Measurements from ENCODE around the genes NEMF and ATL1.

DNA sequence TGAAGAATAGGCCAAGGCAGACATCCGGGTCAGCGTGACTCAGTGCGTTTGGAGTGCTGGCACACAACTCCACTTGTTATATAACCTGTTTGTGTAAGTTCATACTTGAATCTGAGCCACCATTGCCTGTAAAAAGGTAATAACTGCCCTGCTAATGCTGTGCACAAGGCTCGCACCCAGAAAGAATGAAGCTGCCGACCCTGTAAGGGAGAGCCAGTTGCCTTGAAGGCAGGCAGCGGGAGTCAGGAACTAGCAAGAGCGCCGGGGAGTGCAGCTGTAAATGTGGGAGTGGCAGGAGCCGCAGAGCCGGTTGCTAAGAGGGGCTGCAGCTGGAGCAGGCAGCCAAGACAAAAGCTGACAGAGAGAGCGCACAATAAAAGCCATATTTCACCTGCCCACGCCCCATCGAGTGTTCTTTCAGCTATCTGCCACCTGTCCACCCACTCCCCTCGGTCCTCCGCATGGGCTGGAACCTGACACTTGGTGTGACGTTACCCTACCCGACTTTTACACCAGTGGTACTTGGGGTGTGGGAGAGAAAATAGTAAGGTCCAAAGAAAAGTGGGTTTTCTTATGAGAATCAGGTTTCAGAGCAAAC is 638.7 kb upstream of the MIS18BP1 start:
- RRBS, result no CpG with 5 or more reads among the region's 17 CpGs

- RRBS, result no CpG with 5 or more reads among the region's 33 CpGs
These were observed 225.8 kb upstream of the MDGA2 start for GRCh38 chr14:47900959-47901824.

GRCh38 chr14:48333694-48333893 is 658.2 kb upstream of the MDGA2 start:
- RRBS, result no CpG with 5 or more reads among the region's 1 CpG

GRCh38 chr14:48734346-48734873 is 851.8 kb downstream of the RPS29 start:
- RRBS, result no CpG with 5 or more reads among the region's 2 CpGs

DNA sequence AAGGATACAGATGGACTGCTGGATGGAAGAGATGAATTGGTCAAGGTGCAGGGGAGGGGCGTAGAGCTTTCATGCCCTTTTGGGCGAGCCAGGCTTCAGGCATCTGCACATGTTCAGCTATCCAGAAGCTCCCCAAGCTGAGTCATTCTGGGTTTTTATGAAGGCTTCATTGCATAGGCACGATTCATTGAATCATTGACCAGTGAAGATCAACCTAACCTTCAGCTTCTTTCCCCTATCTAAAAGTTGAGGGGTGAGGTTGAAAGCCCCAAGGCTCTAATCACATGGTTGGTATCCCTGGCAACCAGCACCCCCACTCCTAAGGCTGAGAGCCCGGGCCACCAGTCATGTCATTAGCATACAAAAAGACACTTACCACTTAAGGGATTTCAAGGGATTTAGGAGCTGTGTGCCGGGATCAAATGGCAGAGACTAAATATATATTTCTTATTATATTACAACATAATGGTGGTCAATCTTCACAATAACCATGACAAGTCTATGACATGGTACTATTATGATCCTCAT is 36.2 kb downstream of the RPS29 start:
- RRBS, result 11% methylated on average over 1 of the region's 5 CpGs

GRCh38 chr14:49574493-49574794 is 11.7 kb downstream of the RPS29 start:
- RRBS, result no CpG with 5 or more reads among the region's 2 CpGs

GRCh38 chr14:49586482-49586985 is 354 bp upstream of the RPS29 start:
- RRBS, result no CpG with 5 or more reads among the region's 30 CpGs

- RRBS, result no CpG with 5 or more reads among the region's 4 CpGs
These were observed 14.7 kb downstream of the NEMF start for GRCh38 chr14:49837796-49838358.

GRCh38 chr14:49852159-49853424 is at the start of gene NEMF:
NEMF (minus strand) TSS chr14:49852788.
- RRBS, result no CpG with 5 or more reads among the region's 66 CpGs

GRCh38 chr14:49970114-49970355 is 77.2 kb downstream of the ARF6 start:
- RRBS, result no CpG with 5 or more reads among the region's 4 CpGs

- RRBS, result no CpG with 5 or more reads among the region's 2 CpGs
These were observed 82.4 kb downstream of the ARF6 start for GRCh38 chr14:49975180-49975859.

DNA sequence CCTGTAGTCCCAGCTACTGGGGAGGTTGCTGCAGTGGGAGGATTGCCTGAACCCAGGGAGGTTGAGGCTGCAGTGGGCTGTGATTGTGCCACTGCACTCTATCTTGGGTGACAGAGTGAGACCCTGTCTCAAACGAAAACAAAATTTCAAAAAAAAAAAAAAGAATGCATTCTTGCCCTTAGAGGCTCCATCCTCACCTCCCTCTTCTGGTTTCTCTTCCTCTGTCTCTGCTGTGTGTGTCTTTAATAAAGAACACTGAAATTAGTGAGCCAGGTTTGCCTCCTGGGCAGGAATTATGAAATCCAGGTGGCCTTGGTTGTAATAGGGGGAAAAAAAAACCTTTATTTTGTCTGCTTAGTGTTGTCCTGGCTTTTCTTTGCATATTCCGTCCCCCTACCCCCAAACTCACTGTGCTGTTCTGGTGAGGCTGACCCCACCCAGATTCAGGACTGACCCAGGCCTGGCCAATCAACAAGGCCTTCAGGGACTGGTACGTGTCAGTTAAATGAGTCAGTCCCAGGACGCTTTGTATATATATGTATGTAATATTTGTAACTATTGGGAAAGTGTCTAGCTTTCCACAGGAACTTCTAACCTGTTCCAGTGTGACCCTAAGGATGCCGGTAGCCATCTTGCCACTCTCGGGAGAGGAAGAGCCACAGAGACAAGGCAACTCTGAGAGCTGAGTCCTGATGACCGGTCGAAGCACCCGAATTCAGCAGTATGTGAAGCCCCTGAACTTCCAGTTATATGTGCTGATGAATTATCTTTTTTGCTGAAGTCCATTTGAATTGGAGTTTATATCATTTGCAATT is 107.5 kb downstream of the VCPKMT start:
- RRBS, result 77% methylated on average over 3 of the region's 9 CpGs

DNA sequence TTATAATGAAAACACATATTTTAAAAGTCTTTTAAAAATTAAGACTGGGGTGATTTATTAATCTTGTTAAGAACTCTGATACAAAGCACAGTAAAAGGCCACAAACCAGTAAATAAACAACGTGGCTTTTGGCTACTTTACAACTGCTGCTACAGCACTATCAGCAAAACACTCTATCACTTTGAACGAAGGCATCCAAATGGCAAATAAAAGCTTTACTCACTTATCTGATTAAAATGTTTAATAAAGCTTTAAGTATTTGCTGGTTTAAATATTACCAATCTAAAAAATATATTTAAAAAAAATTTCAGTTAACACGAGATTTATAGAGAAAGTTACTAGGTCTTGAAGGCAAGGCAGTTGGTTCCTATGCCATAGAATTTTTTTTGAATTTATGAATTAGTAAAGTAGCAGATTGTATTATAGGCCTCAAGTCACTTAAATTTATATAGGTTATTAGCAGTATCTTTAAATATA is 767 bp upstream of the VCPKMT start:
- RRBS, result no CpG with 5 or more reads among the region's 3 CpGs

GRCh38 chr14:50159469-50160138 is 43.2 kb upstream of the VCPKMT start:
- RRBS, result no CpG with 5 or more reads among the region's 7 CpGs

DNA sequence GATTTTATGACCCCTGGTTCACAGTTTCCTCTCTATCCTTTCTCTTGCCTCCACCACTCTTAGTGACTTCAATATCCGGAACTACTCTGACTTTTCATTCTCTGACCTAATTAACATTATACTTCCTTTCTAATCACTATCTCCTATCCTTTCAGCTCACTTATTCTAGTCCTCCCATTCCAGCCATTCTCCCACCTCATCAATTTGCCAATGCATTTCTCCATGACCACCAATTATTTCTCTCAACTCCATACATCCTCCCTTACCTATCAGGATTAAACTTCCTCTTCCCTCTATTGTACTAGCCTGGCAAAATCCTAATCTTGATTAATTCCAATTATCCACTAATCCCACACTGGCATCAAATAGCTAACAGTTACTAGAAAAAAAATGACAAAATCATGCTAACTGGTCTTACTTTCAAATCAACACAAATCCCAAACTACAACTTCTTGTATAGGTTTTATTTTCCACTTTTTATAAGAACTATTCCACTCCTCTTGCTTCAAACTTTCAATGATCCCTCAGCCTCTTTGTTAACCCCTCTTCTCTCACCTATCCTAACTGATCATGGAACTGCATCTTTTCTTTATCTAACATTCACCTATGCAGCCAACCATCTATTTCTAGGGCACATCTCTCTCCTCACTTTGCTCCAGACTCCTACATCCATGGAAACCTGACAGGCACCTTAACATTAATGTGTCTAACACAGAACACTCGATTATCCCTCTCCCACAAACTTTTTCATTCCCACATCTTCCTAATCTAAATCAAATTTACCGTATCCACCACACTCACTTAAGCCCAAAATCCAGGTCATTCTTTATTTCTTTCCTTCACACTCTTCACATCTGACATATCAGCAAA is 16.9 kb downstream of the MAP4K5 start:
- RRBS, result no CpG with 5 or more reads among the region's 3 CpGs

DNA sequence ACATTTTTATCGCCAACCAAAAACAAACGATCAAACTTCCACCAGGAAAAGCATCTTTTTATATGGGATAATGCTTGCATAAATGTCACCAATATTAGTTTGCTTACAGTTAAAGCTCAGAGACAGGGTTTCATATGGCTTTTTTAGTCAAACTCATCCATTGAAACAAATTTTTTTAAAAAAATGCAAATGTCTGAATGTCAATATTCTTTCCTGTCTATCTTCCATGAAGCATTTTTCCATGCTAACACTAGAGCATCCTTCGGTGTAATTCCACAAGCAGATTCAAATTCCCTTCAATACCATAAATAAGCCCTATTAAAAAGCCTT is 1.0 kb downstream of the MAP4K5 start:
- RRBS, result no CpG with 5 or more reads among the region's 3 CpGs

DNA sequence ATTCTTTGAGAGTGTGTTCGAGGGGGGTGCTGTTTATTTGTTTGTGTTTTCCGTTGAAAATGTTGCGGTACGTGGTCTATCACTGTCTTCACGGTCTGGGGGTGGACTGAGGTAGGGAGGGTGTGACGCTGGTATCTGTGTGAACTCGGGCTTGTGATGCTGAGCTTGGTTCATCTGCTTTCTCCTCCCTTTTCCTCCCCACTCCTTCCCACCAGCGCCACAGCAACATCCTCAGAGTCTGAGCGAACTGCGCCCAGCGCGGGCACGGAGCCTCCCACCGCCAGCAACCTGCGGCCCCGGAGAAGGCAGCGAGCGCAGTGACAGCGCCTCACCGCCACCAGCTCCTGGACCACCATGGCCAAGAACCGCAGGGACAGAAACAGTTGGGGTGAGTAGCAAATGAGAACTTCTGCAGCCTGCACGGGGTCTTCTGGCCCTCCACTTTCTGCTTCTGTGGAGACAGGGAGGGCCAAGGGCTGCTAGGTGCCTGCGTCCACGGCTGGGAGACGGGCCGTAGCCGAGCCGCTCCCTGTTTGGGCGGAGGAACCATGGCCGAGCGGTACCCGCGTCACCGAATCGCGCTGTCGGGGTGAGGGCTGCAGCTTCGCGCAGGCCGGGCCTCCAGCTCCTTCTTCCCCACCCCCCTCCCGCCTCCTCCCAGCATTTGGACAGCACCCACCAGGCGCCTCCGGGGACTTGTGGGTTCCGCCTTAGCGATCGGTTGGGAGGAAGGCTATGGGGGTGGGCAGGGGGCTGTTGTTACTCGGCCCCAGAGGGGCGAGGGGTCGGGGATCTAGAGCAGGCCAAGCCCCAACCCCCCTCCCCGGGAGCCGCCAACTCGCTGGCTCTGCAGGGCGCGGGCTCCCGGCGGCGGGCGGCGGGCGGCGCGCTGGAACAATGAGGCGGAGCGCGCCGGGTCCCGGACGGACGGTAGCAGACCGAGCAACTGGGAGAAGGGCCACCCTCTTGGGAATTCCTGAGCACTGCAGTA is at the start of gene ATL1:
ATL1 (plus strand) TSS at position 234 of the 991 bp plus-strand sequence.
- RRBS, result 2% methylated on average over 19 of the region's 70 CpGs

DNA sequence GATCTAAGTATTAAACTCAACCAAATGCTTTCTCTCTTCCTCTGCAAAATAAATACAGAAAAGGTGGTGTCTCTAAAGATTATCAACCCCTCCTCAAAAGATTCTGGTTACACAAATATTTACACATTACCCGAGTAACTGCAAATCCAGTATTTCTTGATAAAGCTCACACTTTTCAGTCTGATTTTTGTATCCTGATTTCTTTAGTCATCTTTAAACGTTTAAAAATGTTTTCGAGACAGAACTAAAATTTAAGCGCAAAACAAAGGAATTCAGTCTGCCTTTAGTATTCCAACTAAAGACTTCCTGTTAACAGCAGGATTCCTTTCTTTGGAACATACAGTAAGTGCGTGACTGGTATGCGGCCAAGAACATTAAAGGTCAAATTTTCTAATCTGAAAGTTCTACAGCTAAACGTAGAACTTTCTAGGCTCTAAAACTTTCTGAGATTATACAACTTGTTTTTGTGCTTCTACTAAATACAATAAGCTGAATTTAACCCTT is 10.0 kb downstream of the SAV1 start:
- RRBS, result no CpG with 5 or more reads among the region's 7 CpGs

DNA sequence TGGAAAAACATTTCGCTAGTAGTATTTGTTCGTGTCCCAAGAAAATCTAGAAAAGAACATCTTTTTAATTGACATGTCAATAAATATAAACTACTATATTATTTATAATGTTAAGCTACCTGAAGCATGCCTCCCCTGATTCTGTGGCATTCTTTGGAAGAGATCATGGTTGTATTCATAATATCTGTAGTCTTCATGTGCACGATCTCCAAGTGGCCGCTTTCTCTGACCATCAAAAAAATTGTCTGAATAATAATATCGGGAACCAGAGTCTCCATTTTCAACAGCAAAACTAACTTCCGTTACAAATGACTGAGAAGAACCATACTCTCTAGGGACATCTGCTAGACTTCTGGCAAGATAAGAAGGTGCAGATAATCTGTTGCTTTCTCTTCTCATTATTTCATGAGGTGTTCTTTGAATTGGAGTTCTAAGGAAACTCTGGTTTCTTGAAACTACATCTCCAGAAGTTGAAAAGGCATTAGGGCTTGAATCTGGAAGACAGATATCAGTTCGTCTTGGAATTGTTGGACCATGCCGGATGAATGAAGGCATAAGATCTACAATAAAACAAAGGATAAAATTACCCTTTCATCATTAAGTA is 2.9 kb downstream of the SAV1 start:
- RRBS, result no CpG with 5 or more reads among the region's 8 CpGs

GRCh38 chr14:50667115-50667607 is 945 bp downstream of the SAV1 start:
- RRBS, result no CpG with 5 or more reads among the region's 15 CpGs

Measured in amniotic epithelial cell (primary cell).